GM19240 (cell line): ENCODE measurements around a stretch of chr7.

DNA sequence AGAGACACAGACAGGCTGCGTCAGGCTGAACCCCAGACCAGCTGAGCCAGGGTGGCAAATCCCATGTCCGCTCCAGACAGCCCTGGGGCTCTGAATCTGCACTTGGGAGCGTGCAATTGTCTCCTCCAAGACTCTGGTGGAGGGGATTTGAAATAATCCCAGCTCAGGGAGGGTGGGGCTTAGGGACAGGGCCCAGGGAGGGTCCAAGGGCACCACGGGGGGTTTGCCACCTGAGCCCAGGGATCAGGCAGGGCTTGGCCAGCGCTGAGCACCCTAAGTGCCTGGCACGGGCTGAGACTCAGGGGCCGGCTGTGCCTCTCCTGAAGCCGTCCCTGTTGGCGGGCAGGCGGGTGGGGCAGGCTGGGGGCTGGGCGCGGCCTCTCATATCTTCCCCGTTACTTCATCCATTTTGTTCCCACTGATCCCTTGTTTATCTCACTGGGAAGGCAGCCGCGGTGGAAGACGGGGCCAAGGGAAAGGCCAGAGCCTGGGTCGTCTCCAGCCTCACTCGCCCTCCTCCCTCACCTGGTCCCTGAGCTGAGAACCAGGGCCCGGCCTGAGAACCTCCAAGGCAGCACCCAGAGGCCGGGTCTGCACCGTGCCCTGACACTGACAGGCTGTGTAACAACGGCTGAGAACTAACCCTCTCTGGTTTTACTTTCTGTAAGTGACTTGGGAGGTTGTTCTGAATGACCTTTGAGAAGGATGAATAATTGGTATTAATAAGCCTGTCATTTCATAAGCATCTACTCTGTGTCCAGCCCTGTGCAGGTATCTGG, 41.7 kb upstream of the ELN start:
- RRBS: no CpG with 5 or more reads among the region's 22 CpGs

GRCh38 chr7:74031843-74032488, 4.0 kb downstream of the ELN start:
- RRBS: no CpG with 5 or more reads among the region's 11 CpGs

DNA sequence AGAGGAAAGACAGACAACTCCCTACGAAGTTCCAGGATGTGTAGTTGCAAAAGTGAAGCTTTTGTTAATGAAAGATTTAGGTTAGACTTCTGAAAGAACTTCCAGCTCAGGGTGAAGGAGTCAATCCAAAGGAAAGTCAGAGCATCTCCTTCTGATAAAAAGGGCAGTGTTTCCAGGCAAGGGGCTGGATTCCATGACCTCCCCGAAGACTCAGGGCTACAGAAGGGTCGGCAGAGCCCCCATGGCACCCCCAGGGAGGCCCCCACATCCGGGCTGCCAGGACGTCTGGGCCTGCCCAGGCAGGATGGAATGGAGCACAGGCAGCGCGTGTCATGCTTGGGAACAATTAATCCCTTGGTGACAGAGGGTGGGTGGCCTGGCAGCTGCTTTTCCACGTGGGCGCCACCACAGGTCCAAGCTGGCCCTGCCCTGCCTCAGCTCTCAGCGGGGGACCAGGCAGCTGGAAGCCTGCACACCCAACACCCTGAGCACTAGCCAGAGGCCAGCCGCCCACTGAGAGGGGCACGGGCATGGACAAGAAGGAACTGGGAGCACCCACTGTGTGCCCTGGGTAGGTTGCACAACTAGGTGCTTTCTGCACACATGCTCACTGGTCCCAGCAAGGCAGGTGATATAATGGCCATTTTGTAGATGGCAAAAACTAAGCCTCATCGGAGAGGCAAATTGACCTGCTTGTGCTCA, 11.3 kb downstream of the ELN start:
- RRBS: no CpG with 5 or more reads among the region's 13 CpGs

DNA sequence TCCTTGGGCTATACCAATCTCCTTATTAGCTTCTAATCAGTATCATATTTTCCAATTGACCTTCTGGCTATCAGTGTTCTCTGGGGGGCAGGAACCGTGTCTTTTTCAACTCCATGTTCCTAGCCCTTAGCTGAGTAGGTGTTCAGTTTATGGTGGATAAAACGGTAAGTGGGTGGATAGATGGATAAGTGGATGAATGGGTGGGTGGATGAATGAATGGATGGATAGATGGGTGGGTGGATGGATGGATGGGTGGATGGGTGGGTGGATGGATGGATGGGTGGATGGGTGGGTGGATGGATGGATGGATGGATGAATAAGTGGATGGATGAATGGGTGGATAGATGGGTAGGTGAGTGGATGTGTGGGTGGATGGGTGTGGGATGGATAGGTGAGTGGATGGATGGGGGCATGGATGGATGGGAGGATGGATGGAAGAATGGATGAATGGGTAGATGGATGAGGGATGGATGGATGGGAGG, 25.5 kb downstream of the ELN start:
- RRBS: no CpG with 5 or more reads among the region's 2 CpGs

DNA sequence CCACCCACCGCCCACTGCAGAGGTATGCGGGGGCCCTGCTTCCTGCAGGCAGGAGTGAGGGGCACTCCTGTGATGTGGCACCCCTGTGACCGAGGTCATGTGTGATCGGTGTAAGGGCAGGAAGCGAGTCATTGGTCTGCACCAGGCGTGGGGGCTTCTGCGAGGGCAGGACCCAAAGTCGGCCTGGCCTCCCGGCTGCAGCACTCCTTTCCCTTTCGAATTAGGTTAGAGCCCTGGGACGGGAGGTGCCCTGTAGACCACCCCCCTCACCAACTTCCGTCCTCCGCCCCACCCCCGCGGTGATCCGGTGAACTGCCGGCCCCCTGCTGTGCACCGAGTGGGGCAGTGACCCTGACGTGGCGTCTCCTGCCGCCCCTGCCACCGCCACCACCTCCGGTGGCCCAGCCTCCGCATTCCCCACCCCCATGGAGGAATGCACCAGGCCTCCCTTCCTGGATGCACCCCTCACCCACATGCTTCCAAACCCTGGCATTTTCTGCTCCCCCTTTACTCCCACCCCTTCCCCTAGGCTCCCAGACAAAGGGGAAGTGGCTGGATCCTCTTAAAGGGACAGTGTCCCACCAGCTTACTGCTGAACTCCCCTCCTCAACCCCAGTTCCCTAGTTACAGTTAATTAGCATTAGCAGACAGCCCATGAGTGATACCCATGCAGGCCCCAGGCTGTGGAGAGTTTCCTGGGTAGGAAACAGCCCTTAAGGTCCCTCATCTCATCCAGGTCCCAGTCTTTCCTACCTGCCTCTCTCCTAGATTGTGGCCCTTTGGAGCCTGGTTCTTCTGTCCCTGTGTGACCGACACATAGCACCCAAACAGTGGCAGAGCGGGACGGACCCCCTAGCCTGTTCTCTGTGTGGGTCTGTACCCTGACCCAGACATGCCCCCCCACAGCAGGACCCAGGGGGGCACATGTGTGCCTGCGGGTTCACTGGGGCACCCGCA, 11.1 kb downstream of the LIMK1 start:
- RRBS: 2% methylated on average over 6 of the region's 29 CpGs

DNA sequence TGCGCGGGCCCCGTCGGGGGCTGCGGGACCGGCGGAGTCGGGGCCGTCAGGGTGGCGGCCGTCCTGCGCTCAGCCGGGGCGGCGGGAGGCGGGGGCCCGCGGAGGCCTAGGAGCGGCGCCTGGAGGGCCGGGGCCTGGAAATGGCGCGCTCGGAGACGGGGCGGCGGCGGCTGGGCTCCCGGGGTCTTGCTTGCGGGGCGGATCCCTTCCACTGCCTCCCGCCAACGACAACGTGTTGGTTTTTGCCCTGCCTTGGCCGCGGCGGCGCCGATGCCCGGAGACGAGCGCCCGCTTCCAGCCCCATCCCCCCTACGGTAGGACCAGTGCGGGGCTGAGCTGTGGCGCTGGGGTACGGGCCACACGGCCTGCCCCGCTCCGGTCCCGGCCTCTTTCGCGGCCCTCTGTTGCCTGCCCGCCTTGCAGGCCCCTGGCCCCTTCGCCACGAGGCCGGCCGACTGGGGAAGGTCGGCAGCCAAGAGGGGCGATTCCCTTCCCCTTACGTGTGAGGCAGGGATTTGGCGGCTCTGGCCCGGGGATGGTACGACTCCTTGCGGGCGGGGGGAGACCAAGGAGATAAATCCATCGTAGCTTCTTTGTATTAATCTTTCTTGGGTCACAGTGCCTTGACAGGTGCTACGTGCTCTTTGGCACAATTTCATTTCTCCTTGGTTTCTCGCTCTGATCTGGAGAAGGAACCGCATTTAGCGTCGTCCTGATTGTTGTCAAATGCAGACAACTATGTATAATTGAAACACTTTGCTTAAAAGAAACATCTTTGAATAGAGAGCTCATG, 495 bp downstream of the EIF4H start:
- RRBS: 3% methylated on average over 53 of the region's 72 CpGs

DNA sequence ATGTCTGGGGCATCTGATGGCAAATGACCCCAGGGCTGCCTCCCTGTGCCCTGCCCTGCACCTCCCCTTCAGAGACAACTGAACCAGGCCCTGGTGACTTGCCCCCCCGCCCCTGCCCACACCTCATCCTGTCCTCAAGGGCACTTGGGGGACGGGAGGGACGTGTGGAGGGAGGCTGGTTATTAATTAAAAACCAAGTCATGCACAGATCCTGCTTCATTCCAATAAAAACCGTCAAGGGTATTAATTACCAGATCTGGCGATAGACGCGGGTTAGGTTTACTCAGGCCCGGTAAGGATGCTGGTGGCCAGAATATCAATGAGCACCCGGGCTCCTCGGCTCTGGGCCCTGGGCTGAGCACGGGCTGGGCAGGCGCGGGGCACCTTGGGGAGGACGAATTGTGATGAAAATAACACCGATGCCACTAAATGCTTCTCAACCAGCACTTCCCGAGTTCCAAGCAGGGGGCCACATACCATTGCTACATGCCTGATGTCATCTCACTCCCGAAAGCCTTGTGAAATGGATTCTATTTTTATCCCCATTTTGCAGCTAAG, 24.5 kb upstream of the GTF2IRD1 start:
- RRBS: 59% methylated on average over 1 of the region's 17 CpGs

DNA sequence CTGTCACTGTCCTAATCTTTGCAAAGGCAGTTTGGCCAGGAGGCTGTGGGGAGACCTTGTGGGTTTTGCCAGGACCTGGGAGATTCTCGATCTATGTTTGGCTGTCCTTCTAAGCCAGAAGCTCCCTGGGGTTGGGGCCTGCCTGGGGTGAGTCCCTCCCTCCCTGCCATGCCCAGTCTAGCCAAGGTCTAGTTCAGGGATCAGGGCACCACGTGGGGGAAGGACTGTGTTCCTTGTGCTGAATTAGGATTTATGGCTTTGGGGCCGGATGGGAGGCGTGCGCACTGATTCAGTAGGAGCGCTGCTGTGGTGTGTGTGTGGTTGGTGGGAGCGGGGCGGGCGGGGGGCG, 816 bp upstream of the GTF2IRD1 start:
- RRBS: no CpG with 5 or more reads among the region's 10 CpGs

GRCh38 chr7:74569519-74569905, 88.0 kb upstream of the GTF2I start:
- RRBS: no CpG with 5 or more reads among the region's 7 CpGs

DNA sequence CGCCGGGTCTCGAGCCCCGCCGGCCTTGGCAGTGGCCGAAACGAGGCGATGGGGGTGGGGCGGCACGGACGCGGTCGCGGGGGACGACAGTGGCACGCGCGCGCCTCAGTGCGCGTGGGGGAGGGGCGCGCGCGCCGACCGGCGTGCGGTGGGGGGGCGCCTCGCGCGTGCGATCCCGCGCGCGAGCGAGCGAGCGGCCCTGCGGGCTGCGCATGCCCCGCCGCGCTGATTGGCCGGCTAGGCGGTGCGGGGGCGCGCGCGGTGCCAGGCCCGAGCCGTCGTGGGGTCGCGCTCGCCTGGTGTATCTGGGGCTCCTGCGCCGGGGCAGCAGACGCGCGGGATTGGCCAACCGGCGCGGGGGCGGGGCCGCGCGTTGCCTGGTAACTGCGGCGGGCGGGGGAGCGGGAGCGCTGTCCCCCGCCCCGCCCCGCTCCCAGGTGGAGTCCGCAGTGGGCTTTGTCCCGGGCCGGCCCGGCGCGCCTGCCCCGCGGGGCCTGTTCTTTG, 797 bp downstream of the GTF2I start:
- RRBS: 3% methylated on average over 30 of the region's 87 CpGs

- RRBS: 95% methylated on average over 2 of the region's 5 CpGs
These were observed 14.9 kb downstream of the GTF2I start for GRCh38 chr7:74672414-74672884.

DNA sequence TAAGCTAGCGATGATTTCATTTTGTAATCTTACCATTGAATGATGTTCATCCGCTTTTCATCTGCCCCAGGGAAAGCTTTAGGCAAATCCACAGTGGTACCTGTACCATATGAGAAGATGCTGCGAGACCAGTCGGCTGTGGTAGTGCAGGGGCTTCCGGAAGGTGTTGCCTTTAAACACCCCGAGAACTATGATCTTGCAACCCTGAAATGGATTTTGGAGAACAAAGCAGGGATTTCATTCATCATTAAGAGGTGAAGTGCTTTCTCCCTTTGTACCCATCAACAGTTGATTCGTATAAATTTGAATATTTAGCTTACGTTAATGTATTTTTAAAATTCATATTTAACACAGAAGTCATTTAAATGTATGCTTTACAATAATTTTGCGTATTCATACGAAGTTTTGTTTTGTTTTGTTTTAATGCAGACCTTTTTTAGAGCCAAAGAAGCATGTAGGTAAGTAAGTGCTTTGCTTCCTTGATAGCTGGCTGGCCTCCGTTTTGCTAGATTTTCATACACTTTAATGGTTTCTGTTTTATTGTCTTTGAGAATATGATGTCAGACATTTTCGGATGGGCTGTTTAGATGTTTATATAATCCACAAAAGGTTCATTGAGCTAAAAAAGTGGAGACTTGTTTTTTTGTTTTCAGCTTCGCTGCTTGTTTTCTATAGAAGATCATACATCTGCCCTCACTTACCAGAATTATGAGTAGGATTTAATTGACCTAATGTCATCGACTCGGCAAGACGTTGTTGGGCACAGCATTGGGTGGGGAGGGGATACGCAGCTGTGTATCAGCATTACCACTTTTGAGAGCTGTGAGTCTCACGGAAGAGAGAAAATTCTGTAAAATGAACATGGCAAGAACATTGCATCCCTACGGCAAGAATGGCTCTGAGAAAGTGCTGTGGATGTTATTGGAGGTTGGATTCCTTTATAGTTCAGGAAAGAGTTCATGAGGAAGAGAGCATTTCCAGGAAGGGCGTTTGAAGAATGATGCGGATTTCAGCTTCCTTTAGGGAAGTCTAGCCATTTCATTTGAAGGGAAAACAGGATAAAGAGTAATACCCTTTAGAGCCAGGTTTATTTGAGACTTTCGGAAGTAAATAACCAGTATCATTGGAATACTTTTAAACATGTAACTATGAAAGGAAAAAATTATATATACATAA, 43.0 kb downstream of the GTF2I start:
- RRBS: no CpG with 5 or more reads among the region's 22 CpGs

- RRBS: no CpG with 5 or more reads among the region's 5 CpGs
These were observed 43.8 kb upstream of the NCF1 start for GRCh38 chr7:74730055-74730426.

DNA sequence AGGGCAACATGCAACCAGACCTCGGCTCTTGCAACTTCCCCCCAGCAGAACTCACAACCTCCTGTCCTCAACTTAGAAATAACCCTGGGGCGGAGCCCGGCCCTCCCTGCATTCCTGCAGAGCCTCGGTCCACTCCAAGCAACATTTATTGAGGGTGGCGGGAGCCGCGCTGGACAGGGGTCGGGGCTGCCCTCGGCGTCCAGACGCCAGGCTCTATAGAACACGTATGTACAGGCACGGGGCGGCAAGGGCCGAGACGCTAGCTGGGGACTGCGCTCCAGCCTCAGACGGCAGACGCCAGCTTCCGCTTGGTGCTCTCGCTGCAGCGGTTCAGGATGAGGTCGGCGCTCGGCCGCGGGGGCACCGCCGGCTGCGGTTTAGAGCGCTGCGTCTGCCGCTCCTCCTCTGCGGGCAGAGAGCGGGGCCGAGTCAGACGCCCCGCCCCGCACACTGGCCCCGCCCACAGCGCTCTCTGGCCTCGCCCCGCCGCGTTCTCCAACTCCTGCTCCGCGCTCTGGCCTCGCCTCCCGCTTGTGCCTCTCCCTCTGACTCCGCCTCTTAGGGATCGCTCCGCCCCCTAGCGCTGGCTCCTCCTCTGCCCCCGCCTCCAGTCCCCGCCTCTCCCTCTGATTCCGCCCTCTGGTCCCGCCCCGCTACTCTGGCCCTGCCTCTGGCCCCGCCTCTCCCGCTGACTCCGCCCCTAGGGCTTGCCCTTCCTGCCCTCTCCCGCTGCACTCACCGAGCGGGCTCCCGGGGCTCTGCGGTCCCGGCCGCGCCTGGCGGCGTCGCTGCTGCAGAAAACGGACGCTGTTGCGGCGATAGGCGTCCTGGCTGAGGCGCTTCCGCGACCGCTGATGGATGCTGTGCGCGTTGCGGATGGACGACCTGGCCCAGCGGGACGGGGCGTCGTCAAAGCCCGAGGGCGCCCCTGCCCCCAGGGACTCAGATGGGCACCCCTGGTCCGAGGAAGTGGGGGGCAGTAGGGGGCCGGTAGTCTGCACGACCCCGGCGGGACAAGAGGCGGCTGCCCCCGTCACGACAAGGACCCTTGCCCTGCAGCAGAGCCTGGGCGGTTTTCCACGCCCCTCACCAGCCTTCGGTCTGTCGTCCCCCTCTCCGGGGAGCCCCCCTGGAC, 64.5 kb downstream of the GTF2IRD2B start:
- RRBS: no CpG with 5 or more reads among the region's 104 CpGs

GRCh38 chr7:75417736-75418753, 22.6 kb downstream of the TRIM73 start:
- RRBS: no CpG with 5 or more reads among the region's 27 CpGs

DNA sequence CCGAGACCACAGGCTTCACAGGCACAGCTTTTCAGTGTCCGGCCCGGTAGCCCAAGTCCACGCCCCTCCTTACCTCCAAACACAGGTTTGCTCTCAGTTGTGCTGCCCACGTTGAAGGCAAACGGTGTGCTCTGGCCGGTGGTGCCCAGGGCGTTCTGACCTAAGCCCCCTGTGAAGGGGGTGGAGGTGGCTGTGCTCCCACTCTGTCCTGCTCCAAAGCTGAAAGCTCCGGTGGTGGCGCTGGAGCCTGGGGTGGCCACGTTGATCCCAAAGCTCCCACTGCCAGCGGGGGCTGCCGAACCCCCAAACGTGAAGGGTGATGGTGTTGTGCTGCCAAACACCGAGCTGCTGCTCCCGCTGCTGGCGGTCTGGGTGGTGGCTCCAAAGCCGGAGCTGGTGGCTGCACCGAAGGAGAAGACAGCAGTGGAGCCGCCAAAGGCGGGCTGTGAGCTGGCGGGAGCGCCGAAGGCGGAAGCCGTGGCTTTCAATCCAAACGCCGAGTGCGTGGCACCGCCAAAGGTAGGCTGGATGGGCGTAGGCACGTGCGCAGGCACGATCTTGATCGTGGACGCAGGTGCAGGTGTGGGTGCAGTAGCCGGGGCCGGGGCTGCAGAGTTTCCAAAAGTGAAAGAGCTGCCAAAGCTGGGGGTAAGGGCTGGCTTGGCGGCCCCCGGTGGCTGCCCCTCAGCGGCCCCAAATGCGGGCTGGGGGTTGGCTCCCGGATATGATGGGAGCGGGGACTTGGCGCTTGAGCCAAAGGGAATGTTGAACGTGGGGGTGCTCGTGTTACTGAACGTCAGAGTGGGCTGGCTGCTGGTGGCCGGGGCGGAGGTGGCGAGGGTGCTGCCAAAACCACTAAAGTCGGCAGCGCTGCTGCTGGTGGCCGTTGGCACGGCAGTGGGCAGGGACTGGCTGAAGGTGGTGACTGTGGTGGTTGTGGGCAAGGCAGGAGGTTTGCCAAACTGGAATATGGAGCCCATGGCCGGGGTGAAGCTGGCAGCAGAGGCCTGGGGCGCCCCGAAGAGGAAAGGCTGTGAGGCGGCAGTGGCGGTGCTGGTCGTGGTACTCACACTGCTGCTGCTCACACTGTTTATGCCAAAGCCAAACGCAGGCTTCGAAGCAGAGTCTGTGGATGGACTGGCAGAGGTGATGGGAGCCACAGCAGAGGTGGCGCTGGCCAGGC, 26.4 kb downstream of the TRIM73 start:
- RRBS: no CpG with 5 or more reads among the region's 64 CpGs

- RRBS: no CpG with 5 or more reads among the region's 4 CpGs
These were observed 23.7 kb downstream of the SPDYE5 start for GRCh38 chr7:75515695-75516416.

DNA sequence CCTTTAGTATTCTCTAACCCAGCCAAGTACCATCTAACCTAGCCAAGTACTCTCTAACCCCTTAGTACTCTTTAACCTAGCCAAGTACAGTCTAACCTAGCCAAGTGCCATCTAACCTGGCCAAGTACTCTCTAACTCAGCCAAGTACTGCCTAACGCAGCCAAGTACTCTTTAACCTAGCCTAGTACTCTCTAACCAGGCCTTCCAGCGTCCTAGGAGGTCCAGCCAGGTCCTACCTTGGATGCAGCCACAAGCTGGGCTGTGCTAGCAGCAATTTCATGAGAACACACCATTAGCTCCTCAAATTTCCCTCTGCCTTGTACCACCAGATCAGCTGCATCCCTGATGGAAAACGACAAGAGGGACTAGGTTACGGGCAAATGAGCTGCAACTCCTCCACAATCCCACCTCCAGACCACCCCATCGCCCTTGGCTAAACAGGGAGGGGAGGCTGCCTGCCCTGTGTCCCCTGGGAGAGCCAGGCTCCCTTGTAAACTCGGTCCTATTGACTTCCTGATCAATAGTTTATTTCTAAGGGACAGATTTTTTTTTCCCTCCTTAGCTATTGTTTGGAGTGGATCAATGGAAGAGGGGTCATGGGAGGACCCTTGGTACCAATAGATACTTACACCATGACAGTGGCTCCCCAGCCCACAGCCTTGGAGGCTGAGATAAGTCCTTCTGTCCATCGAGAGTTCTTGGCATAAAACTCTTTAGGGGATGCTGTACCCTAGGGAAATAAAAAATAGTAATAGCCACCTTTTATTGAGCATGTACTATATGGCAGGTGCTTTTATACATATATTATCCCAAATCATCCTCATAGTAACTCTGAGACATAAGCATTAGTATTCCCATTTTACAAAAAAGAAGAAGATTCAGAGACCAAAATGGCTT, 52.6 kb downstream of the SPDYE5 start:
- RRBS: no CpG with 5 or more reads among the region's 7 CpGs

GRCh38 chr7:75623278-75624572, 115.0 kb downstream of the HIP1 start:
- RRBS: no CpG with 5 or more reads among the region's 27 CpGs

- RRBS: no CpG with 5 or more reads among the region's 4 CpGs
These were observed 67.4 kb downstream of the HIP1 start for GRCh38 chr7:75671295-75671767.